Epithelial cell of alveolus of lung (primary cell): ENCODE measurements around a stretch of chr14.

GRCh38 chr14:50759674-50760662, 71.0 kb downstream of the NIN start:
- RAMPAGE, long total RNA = no peak
- RRBS = no CpG with 5 or more reads among the region's 16 CpGs

GRCh38 chr14:50821583-50822561, 9.1 kb downstream of the NIN start:
- RAMPAGE, long total RNA = no peak
- RRBS = no CpG with 5 or more reads among the region's 14 CpGs

GRCh38 chr14:50914491-50914850, 29.8 kb downstream of the PYGL start:
- RAMPAGE, long total RNA = no peak
- RRBS = no CpG with 5 or more reads among the region's 2 CpGs

GRCh38 chr14:51337261-51337756, 97.3 kb downstream of the TMX1 start:
- RAMPAGE, long total RNA = no peak
- RRBS = no CpG with 5 or more reads among the region's 3 CpGs

GRCh38 chr14:51564817-51565256, 86.9 kb upstream of the FRMD6 start:
- RAMPAGE, long total RNA = no peak
- RRBS = no CpG with 5 or more reads among the region's 4 CpGs

GRCh38 chr14:51650671-51651112, 1.0 kb upstream of the FRMD6 start:
- RAMPAGE, long total RNA = no peak
- RRBS = no CpG with 5 or more reads among the region's 15 CpGs

DNA sequence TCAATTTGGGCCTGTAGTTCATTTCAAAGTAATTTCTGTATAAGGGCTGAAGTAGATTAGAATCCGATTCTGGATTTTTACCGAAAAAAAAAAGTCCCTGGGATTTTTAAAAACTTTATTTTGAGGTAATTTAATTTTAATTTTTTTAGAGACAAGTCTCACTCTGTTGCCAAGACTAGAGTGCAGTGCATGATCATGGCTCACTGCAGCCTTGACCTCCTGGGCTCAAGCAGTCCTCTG, 18.2 kb downstream of the FRMD6 start:
- RAMPAGE, long total RNA = no peak
- RRBS = no CpG with 5 or more reads among the region's 2 CpGs

DNA sequence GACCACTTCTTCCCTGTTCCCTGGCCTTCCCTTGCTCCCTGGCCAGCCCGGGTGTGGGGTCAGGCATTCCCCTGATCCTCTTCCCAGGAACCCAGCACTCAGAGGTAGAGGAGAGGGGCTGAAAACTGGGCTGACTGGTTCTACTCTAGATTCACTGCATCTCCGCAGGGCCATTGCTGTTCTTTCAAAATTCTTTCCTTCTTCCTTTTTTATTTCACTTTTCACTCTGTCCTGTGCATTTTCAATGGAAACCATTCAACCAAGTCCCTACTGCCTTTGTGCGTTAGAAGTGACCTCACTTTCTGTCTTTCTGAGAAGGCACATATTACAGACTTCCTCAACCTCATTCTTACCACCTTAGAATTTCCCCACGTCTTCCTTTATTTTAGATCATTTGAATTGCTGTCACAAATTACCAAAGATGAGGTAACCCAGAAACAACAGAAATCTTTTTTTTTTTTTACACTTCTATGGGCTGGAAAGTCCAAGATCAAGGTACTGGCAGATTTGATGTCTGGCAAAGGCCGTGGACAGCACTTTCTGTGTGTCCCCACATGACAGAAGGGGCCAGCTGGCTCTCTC, 5.8 kb downstream of the GNG2 start:
- RAMPAGE, long total RNA = no peak
- RRBS = no CpG with 5 or more reads among the region's 5 CpGs

GRCh38 chr14:52352521-52353027, 38.5 kb downstream of the PTGER2 start:
- RAMPAGE, long total RNA = no peak
- RRBS = no CpG with 5 or more reads among the region's 5 CpGs

DNA sequence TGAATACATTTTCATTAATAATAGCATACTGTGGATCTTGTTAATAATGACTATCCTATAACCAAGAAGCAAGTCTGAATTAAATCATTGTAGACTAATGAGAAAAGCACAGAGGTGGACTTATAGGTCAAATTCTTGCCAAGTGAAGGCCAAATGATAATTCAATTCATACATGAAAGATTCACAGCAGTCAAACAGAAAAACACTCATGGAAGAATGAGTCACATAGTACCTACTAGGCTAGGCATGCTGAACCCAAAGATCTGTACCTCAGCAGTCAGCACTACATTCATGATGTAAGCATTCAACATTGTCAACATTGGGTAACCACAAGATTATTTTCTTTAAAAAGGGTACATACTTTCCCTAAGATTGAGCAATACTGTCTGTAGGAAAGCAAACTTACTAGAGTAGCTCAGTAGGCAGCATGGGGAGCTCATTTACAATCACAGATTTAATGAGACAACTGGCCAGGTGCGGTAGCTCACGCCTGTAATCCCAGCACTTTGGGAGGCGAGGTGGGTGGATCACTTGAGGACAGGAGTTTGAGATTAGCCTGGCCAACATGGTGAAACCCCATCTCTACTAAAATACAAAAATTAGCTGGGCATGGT, 94.4 kb downstream of the TXNDC16 start:
- RAMPAGE, long total RNA = no peak
- RRBS = no CpG with 5 or more reads among the region's 3 CpGs

DNA sequence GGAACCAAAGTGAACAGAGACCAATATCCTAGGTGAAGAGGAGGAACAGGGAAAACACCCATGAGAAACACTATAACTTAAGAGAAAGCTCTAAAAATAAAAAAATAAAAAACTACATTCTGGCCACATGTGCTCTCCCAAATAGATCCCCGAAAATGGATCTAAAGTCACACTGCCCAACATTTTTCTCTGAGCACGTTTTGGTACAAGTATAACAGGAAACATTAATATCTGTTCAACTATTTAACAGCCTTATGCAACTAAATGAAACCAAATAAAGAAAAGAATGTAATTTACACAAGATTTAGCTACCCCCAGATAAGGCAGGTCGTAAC, 31.1 kb downstream of the FERMT2 start:
- RAMPAGE, long total RNA = no peak
- RRBS = no CpG with 5 or more reads among the region's 3 CpGs

DNA sequence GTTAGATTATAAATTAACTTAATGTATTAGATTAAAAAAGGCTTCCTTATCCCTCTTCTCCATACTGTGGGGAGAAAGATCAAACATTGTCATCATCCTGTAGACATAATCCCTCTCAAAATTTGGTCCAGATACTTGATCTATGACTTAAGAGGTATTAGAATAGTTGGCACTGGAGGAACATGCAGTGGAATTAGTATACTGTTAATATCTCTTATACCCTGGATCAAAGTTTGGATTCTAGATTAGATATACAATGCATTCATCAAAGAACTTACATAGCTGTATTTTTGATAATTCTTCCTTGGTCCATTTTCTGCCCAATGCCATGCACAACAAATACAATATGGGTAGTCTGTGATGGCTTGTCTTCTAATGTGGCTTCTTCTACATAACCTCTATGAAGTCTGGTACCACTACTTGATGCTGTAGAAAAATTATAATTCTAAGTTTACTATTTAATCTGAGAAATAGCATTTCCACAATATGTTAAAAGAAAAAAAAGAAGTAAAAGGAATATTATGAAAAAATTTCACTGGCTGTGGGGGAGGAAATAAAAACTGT, 61.5 kb downstream of the DDHD1 start:
- RAMPAGE, long total RNA = no peak

DNA sequence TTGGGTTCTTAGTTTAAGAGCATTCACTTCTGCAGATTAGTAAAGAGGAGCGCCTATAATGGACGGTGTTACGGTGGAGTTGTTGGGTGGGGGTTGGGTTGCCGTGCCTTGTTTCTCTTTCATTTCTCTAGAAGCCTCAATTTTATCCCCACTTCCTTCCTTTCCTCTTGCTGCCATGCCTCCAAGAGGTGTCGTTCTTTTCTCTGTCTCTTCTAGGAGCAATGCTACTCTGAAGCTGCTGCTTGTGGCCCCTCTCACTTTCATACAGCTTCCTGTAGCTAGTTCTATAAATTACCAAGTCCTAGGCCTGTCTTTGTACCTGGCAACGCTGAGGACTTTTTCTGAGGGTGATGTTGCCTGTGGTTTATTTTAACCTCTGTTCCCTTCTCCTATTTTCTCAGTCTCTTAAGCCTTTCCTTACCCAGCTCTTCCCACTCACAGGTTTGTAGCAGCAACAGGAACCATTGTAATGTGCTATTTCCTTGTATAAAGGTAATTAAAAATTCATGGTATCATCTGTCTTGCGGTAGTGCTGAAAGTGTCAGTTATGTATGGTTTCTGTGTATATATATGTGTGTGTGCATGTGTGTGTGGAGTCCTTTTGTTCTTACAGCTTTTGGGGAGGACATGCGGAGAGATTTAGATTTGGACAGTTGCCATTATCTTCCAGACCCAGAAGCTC, 44.0 kb downstream of the DDHD1 start:
- RAMPAGE, long total RNA = no peak
- RRBS = no CpG with 5 or more reads among the region's 8 CpGs

- RAMPAGE, long total RNA = no peak
- RRBS = no CpG with 5 or more reads among the region's 1 CpG
Measured at GRCh38 chr14:53670812-53671156, 285.8 kb downstream of the BMP4 start.

DNA sequence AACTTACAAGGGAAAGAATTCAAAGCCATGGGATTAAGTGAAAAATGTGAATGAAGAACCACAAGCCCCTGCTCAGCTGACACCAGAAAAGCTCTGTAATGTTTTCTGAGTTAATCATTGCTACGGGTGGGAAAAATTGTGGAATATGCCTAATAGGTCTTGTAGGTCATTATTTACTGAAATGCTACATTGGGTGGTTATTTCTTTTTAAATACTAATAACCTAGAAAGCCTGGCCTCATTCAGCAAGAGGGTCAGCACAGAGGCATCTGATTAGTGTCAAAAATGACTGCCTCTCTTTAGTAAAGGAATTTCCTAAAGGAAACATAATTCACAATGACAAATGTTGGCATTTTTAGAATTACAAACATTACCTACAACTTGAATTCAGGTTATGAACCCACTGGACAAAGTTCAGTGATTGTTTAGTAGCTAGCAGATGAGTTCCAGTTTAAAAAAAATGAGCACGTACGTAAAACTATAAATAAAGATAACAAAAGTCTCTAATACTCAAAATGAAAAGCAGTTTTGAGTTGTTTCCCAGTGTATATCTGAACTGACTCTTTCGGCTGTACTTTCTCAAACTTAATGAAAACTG, 75.3 kb downstream of the BMP4 start:
- RAMPAGE, long total RNA = no peak
- RRBS = no CpG with 5 or more reads among the region's 4 CpGs

DNA sequence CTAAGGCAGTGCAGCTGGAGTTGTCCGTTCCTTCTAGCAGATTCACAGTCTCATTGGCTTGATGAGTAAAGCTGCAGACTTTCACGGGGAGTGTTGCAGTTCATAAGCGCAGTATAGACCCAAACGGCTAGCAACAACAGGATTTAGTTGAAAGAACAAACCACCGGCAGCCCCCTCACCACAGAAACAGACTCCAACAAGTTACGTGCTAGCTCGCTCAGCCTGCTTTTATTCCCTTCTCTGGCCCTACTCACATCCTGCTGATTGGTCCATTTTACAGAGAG, 4.5 kb upstream of the CDKN3 start:
- RAMPAGE, long total RNA = no peak
- RRBS = no CpG with 5 or more reads among the region's 7 CpGs

GRCh38 chr14:54435384-54436116, 5.6 kb downstream of the CNIH1 start:
- RAMPAGE, long total RNA = no peak
- RRBS = no CpG with 5 or more reads among the region's 6 CpGs

DNA sequence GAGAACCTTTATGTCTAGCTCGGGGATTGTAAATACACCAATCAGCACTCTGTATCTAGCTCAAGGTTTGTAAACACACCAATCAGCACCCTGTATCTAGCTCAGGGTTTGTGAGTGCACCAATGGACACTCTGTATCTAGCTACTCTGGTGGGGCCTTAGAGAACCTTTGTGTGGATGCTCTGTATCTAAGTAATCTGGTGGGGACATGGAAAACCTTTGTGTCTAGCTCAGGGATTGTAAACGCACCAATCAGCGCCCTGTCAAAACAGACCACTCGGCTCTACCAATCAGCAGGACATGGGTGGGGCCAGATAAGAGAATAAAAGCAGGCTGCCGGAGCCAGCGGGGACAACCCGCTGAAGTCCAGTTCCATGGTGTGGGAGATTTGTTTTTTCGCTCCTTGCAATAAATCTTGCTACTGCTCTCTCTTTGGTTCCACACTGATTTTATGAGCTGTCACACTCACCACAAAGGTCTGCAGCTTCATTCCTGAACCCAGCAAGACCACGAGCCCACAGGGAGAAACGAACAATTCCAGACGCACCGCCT, 2.6 kb upstream of the CNIH1 start:
- RAMPAGE, long total RNA = no peak
- RRBS = no CpG with 5 or more reads among the region's 12 CpGs

GRCh38 chr14:54605906-54606723, 39.2 kb downstream of the SAMD4A start:
- RAMPAGE, long total RNA = no peak
- RRBS = no CpG with 5 or more reads among the region's 11 CpGs

GRCh38 chr14:54606755-54607230, 39.9 kb downstream of the SAMD4A start:
- RAMPAGE, long total RNA = no peak
- RRBS = no CpG with 5 or more reads among the region's 6 CpGs